GM23248 (cell line): Measurements from ENCODE around the genes FNDC5, AZIN2 and HMGB4.

- RAMPAGE, long total RNA, result no peak
Measured at GRCh38 chr1:32806762-32807634, 10.2 kb downstream of the YARS1 start.

GRCh38 chr1:32870505-32871371, at the start of gene FNDC5:
Gene FNDC5 (minus strand): TSS chr1:32870912.
- RAMPAGE, long total RNA, result no peak

DNA sequence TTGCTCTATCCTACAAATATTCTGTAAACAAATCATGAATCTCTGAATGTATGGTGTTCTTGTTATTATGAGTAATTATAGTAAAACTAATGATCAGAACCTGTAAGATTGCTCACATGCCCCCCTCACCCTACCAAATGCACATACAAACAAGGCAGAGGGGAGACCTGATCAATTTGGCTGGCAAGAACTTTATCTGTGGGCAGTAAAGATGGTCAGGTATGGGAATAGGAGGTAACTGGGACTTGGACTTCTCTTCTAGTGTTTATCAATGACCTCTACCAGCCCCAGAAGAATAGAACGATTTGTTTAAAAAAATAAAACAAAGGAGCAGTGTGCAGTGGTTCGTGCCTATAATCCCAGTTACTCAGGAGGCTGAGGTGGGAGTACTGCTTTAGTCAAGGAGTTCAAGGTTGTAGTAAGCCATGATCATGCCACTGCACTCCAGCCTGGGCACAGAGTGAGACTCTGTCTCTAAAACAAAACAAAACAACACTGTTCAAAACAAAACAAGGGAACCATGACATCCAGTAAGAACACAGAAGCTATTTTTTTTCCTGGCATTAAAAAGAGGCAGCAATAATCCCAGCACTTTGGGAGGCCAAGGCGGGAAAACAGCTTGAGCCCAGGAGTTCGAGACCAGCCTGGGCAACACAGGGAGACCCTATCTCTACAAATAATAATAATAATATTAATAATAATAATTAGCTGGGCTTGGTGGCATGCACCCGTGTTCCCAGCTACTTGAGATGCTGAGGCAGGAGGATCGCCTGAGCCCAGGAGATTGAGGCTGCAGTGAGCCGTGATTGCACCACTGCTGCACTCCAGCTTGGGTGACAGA, 4.2 kb downstream of the RNF19B start:
- RAMPAGE, long total RNA, result no peak

DNA sequence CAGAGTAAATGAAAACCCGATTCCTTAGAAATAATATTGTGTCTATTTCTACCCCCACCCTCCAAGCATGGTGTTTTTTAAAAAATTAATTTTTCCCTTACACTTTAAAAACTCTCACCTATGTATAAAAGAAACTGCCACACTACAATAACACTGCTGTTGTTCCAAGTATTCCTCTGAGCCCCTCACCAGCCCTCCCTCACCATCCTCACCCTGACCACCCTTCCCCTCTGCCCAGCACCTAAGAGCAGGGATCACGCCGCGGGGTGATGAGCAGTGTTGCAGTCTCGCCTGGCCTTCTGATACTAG, 26.2 kb downstream of the AK2 start:
- RAMPAGE, long total RNA, result no peak

DNA sequence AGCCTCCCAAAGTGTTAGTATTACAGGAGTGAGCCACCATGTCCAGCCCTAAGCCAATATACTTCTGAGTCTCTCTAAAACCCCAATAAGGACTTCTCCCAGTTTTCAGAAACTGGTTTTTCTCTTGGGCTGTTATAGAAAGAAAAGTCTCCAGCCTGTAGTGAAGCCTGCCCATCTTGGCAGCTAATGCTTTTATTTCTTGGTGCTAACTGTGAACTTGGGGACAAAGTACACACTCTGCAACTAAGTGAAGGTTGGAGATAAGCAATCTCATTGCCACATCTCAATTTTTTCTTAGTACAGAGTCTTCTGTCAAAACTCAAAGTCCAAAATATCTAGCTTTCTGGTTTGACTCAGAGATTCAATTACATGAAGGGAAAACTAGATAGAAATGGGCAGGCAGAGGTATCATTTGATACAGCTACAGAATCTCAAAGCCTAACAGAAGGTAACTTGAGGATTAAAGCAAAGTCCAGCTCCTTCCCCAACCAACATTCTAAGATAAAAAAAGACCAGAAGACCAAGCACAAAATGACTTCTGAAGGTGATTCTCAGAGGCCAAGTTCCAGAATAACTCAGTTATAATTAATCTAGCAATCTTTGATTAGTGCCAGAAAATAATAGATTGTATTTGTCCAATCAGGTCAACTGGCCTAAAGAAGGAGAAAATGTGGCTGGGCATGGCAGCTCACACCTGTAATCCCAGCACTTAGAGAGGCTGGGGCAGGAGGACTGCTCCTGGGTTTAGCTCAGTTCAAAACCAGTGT, 13.9 kb downstream of the AK2 start:
- RAMPAGE, long total RNA, result no peak

- RAMPAGE, long total RNA, result no peak
Measured at GRCh38 chr1:33050153-33050799, 13.6 kb upstream of the AK2 start.

- RAMPAGE, long total RNA, result no peak
Measured at GRCh38 chr1:33080760-33081641, at the start of gene AZIN2. Gene AZIN2 (plus strand): TSS chr1:33081153.

DNA sequence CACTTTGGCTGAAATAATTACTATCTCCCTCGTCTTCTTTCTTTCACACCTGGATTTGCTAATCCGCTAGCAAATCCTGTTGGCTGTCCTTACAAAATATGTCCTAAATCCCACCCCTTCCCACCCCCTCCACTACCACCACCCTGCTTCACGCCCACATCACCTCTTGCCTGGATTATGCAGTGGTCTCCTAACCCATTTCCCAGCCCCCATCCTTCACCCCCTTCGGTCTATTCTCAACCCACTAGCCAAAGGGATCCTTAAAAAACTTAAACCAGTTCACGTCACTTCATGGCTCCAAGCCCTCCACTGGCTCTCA, 25.1 kb downstream of the TRIM62 start:
- RAMPAGE, long total RNA, result no peak

DNA sequence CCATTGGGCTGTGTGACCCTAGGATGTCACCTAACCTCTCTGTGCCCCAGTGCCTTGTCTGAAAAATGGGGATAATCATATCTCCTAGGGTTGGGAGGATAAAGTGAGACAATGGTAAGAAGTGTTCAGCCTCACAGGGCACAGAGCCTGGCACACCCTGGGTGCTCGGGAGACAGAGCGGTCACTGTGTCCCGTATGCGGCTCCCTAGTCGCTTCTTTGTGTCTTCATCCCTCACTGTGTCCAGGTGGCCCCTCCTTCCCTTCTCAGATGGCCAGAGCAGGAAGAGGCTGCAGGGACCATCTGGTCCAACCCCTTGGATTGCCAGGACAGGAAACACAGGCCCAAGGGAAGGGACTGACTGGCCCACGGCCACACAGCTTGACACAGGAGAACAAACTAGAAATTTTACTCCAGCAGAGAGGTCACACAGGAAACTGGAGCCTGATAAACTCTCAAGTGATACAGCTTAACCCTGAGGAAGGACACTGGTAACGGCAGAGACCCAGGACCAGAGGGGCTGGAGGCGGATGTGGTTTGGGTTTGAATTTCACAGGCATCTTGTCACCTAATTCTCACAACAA, 11.0 kb downstream of the TRIM62 start:
- RAMPAGE, long total RNA, result no peak

DNA sequence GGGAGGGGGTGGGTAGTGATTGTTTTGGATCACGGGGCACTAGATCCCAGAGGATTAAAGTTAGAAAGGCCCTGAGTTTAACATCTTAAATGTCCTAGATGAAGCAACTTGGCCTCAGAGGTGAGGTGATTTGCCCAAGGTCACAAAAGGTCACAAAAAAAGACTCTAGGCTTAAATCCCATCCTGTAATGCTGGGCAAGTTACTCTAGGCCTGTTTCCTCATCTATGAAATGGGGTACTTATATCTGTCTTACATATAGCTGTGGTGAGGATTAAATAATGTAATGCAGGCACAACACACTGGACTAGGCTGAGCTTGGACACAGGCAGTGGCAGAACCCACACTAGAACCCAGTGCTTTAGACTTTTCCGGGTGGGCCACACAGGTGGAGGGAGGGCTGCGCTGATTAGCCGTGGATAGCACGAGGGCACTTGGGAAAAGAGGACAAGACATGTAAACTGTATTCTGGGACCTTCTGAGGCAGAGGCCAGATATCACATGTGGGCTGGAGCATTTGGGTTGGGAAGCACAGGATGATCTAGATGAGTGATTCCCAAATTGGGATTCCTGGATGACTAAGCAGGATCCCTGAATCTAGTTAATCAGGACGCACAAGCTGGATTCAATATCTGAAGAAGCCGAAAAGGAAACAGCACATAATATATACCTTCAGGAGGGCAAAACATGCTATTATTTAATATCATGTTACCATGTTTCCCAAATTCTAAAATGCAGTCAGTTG, 20.2 kb upstream of the A3GALT2 start:
- RAMPAGE, long total RNA, result no peak

DNA sequence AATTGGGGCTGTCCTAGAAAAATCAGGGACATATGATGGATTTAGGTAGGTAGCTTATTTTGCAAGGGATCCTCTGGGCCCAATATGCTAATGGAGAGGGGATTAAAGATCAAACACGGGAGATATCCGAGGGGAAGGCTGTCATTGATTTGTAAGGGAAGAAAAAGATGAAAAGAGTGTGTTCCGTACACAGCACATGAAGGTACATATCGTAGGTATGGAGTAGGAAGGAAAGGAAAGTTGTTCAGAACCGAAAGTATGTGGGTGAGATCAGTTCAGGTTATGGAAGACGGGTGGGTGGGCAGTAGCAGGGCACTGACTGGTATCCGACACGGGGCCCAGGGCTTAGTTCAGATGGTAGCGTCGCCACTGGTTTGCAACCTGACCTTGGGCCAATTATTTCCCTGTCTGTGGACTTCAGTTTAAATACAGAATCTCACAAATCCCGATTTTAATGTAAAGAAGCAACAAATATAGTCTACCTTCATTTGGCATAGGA, 27.7 kb upstream of the A3GALT2 start:
- RAMPAGE, long total RNA, result no peak

GRCh38 chr1:33382406-33383152, 48.3 kb downstream of the PHC2 start:
- RAMPAGE, long total RNA, result no peak

DNA sequence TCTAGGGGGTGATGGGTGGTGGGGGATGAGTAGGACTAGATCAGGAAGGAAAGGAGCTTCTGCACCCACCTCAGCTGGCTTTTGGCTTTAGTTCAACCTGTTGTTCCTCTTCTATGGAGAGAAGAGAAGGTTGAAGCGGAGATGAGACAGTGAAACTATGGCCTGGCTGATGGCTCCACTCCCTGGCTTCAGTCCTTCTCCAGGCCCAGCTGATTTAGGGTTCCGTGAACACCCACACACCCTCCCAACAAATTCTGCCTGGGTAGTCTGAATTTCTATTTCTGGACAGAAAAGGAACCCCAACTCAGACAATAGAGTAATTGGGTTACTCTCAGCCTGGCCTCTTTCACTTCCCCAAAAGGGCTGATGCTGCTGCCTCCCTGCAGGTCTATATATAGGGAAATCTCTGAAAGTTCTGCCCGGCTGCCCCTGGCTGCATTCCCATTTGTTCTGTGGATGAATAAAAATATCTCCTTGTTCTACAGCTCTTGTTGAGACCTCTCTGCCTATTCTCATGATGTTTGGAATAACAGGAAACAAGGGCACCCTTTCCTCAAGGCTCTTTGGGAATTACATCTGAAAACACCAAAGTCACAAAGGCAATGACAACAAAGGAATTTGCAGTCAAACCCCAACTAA, 11.5 kb upstream of the ZSCAN20 start:
- RAMPAGE, long total RNA, result no peak

DNA sequence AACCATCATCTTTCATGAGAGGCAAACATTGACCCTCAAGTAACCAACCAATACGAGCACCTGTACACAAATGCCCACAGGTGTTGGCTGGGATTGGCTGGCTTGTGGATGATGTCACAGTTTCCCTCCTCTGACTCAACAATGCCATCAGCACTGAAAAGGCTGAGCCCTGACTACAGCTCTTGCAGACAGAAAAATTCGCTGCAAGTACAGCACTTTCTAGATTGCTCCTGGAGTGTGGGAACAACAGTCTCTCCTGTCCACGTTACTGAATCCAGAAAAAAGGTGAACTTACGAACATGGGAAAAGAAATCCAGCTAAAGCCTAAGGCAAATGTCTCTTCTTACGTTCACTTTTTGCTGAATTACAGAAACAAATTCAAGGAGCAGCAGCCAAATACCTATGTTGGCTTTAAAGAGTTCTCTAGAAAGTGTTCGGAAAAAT, at the start of gene HMGB4:
Gene HMGB4 (plus strand): TSS at position 187 of the 444 bp plus-strand sequence.
- RAMPAGE, long total RNA, result no peak

- RAMPAGE, long total RNA, result no peak
Measured at GRCh38 chr1:34684648-34685694, 69.9 kb upstream of the GJB5 start.

- RAMPAGE, long total RNA, result no peak
Measured at GRCh38 chr1:34791795-34792130, 1.0 kb upstream of the GJA4 start.

DNA sequence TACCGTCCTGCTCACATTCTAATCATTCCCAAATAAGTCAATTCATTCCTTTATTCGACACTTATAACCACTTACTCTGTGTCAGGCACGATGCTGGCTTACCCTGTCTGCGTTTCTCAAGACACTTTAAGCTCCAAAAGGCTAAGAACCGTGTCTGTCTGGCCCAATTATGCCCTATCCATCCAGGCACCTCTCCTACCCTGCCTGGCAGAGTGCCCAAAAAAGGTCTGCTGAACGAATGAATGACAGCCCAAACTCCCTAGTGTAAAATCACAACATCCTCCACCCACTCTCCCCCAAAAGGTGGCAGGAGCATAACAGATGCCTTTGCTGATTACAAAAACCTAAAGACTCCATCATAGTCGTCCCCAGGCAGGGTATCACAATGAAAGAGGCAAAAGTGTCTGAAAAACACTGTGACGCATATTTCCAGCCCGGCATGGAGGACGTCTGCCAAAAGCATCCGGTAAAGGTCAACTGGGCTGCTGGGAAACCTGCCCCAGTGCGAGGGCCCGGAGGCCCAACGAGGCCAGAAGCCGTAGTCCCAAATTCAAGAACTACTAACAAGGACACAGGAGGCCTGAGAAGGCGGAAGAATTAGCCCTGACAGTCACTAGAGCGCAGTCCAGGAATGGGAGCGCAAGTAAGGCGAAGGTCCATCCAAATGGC, 677 bp downstream of the SMIM12 start:
- RAMPAGE, long total RNA, result no peak

DNA sequence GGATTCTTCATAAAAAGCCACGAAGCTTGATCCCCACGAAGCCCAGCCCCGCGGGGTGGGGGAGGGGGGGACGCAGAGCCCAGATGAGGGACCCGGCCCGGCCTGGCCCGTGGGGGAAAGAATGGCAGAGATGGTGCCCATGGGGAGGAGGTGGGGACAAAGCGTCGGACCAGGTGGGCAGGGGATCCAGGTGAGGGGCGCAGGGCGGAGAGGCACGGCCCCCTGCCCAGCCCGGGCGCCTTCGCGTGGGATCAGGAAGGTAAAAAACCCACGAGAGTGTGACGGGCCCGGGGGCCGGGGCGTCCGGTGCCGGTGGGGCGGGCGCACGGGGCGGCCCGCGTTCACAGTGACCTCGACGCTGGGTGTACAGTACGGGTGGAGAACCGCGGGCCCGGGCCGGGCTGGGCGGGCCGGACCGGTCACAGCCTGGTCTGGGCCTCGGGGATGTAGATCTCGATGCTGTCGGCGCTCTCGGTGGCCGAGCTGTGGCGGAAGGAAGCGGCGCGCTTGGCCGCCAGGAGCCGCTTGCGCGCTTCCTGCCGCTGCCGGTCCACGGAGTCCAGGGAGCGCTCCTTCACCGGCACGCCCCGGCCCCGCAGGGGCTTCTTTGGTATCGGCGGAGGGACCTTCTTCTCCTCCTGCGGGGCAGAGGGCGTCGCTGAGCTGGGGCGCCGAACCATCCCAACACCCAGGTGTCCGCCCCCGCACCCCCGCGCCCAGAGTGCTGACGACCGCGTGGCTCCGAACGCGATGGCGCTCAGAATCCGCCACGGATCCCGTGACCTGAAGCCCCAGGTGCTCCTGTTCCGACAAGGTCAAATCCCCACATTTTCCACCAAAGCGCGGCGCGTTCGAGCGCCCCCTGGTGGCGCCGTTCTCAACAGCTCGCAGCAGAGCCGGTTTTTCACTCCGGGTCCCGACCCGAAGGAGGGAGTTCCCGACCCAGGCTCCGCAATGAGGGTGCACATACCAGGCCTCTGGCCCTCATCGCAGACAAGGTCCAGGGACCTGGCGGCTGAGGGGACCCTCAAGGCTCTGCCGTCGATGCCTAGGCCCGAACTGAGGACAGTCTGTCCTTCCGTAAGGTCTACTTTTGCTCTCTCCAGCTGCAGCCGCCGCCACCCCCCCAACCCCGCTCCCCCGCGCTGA, 6.5 kb upstream of the SMIM12 start:
- RAMPAGE, long total RNA, result no peak

- RAMPAGE, long total RNA, result no peak
Measured at GRCh38 chr1:35264603-35265492, 3.7 kb upstream of the ZMYM4 start.

- RAMPAGE, long total RNA, result no peak
Measured at GRCh38 chr1:35404494-35405320, 136.2 kb downstream of the ZMYM4 start.